Foreskin keratinocyte (primary cell): ENCODE measurements around a stretch of chr11.

- RAMPAGE, total RNA = no peak
Measured at GRCh38 chr11:70460002-70460284, 61.6 kb downstream of the CTTN start.

DNA sequence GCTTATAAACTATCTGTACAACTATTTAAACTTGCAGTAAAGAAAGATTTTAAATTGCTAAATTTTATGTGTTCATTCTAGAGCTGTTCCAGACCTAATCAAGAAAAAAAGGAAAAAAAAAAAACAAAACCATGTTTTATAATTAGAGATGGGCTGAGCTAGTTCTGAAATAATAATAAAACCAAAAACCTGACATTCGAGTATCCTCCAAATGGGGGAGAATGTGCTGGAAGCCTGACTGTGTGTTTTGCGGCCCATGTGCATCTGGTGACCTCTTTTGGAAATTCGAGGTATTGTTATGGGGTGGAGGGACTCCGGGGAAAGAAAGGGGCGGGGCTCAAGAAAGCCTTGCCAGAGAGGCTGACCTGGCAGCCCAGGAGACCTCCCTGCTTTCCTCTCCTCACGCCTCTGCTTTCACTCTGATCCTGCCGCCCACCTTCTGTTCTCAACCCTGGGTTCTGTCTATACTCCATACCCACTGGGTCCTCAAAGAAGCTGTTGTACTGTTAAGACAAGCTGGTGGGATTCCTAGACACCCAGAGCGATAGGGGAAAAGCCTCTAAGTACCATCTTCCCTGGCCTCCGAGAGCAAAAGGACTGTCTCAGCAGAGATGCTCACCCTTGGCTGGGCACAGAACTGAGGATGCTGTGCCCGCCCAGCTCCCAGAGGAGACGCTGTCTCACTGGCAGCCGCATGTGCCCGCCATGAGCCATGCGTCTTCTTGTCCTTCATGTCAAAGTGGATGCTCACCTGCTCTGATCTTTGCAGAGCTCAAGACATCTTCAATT lies 73.0 kb downstream of the CTTN start:
- RAMPAGE, total RNA = no peak

- RAMPAGE, total RNA = no peak
Measured at GRCh38 chr11:70712331-70712932, 314.1 kb downstream of the CTTN start.

GRCh38 chr11:71153004-71153818 lies 99.2 kb downstream of the SHANK2 start:
- RAMPAGE, total RNA = no peak

GRCh38 chr11:71220026-71220434 lies 32.3 kb downstream of the SHANK2 start:
- RAMPAGE, total RNA = no peak

DNA sequence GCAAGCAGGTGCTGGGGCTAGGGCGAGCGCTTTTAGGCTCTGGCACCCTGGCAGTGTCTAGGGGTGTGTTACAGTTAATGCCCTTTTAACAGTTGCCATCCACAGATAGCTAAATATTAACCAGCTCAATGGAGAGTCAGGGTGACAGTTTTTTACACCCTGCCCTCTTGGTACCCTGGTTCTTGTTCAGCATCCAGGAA lies 59.6 kb upstream of the SHANK2 start:
- RAMPAGE, total RNA = no peak

DNA sequence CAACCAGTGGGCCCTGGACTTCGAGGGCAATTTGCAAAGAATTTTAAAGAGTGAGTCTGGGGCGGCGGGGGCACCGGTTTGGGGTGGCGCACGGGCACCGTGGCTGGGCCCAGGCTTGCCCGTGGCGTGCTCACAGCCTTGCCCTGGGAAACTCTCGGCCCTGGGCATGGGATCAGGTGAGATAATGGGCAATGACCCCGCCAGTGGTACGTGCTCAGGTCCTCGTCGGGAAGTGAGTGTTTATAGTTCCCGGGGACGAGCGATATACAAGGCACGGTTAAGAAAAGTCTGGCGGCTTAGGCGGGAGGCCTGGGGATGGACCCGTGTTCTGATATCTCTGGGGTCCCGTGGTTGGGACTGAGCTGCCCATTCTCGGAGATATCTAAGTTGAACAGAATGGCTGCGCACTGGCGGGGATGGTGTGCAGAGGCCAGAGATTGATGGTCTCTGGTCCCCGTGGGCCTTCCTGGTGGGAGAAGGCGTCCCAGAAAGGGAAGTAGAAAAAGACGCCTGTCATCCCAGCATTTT lies 393 bp downstream of the NADSYN1 start:
- RAMPAGE, total RNA = no peak

DNA sequence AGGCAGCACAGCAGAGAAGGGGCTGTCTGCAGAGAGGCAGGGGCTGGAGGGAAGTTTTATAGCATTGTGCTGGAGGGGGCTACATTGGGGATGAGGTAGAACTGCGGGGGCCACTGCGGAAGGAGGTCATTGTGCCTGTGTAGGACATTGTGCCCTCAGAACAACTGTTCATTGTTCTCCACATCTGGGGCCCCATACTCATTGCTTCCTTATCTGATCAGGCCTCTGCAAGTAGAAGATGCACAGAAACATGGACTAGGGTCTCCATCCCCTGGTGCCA lies 12.0 kb downstream of the NADSYN1 start:
- RAMPAGE, total RNA = no peak

DNA sequence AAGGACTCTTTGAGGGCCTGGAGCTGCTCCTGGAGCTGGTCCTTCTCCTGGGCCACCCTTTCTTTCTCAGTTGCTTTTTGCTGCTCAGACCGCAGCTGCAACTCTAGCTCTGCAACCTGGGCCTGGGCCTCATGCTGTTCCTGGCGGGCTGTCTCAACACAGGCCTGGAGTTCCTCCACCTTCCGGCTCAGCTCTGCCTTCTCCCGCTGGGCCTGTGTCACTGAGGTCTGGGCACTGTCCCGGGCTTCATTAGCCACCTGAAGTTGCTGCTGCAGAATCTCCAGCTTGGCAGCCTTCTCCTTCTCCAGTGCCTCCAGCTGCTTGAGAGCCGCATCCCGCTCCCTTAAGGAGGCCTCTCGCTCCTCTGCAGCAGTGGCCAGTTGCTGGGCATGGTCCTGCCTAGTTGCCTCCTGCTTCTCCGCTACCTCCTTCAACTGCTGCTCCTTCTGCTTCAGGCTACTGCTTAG lies 16.7 kb downstream of the IL18BP start:
- RAMPAGE, total RNA = no peak

- RAMPAGE, total RNA = no peak
Measured at GRCh38 chr11:72189475-72190138, 2.3 kb upstream of the FOLR1 start.

- RAMPAGE, total RNA = no peak
Measured at GRCh38 chr11:72237909-72238345, 6.0 kb downstream of the PHOX2A start.

- RAMPAGE, total RNA = no peak
Measured at GRCh38 chr11:72585189-72585619, 89.0 kb downstream of the PDE2A start.

DNA sequence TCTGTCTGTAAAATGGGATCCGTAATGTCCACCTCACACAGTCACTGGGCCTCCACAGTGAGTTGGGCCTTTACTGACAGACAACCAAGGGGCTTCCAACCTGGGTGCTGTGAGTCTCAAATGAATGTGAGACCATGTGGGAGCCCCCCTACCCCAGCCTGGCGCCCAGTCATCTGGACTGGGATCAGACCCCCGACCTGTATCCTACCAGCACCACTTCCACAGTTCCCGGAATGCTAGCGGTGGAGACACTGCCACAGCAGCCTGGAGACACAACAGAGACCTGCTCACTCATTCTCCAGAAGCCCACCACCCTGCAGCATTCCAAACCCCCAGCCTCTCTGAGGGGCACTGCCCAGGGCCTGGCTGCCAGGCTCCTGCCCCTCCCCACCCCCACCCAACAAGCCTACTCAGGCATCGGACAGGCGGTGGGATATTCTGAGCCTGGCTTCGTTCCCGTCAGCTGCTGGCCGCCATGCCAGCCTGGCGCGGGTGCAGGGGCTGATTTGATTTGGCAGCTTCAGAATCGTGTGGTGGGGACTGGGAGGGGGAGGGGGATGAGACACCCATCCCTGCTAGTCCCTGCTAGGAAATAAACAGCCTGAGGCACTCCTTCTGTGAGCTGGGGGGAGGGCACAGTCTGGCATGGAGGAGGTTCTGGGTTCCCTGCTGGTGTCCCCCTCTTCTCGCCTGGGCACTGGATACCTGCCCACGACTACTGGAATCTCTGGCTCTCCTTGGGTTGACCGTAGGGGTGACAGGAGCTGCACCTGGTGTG lies 42.5 kb downstream of the PDE2A start:
- RAMPAGE, total RNA = no peak

DNA sequence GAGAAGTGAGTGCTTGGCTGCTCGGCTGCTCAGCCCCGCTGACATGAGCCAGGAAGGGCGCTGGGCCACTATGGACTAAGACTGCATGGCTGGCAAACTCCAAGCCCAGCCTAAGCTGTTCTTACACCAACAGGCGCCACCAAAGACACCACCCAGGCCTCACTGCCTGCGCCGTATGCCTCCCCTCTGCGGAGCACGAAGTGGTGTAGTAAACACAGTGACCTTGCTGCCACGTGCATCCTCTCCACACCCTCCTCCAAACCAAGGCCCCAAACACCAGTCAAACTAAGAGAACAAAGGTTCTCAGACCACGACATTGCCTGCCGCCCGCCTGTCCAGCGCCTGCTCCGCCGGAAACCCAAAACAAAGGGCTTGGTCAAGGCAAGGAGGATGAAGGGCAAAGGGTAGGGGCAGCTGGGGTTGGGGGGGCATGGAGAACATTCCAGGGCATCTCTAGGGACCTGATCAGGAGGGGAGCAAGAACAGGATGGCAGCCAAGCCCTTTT lies 34.8 kb downstream of the PDE2A start:
- RAMPAGE, total RNA = no peak

DNA sequence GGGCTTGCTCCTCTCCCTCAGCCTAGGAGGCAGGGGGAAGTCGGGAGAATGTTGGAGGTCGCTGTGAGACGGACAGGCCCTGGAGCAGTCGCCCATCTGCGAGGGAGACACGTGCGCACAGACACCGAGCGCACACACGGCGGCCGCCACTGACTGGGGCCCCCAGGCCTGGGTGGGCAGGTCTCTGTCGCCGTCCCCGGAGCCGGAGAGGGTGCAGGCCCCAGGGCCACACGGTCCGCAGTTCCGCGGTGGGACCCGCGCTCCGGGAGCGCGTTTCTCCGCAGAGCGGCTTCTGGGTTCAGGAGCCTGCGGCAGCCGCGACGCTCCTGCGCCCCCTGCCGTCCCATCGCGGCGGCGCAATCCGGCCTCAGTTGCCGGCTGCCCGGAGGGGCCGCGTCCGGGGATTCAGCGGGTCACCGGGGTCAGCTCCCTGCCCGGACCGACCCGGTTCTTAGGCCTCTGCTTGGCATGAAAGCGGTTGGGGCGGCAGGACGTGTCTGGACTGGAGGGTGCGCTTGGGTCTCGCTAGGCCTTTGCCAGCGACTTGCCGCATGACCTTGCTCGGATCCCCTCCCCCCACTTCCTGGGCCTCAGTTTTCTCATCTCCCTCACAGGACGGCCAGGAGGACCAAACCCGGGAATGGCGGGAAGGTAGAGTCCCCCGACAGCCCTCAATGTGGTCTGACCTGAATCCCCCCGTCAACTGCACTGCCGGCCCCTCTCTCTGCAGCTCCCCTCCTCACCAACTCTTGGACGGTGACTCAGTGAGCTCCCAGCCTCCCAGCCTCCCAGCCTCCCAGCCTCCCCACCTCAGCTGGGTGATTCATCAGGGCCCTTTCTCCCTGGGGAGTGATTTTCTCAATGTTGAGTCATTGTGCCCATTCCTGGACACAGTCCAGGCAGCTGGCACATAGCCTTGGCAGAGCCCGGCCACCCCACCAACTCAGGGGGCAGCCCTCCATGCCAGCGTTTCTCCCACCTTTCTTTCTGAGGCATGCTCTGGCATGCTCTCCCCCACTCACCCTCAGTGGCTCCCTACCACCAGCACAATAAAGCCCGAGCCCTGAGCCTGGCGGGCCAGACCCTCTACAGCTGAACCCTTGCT lies 31.0 kb downstream of the PDE2A start:
- RAMPAGE, total RNA = no peak

DNA sequence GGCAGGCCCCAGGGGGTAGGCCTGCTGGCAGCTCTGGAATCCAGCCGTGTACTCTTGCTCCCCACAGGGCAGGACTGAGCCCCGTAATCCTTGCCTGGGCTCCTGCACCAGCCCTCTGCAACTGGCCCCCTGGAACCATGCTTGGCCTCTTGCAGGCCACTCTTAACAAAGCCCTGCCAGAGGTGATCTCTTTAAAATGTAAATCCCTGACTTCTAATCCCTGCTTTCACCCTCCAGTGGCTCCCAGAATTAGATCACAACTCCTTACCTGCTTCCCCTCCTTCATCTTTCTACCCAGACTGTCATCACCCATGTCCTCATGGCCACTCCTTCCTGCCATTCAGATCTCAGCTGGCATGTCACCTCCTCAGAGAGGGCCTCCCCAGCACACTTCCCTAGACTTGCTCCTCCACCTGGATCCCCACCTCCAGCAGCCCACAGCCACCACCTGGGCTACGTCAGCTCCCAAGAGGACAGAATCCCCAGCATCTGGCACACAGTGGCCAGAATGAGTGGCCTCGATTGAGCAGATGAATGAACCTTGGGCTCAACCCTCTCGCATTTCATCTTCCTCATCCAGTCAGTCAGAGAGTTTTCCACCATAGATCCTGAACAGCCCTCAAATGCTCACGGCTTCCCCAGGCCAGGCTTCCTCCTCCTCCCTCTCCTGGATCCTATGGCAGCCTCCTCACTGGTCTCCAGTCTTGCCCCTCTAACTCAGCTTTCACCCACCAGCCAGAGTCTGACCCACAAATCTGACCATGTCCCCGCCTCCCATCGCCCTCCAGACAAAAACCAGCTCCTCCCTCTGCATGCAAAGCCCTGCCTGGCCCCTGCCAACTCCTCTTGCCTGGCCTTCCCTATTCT lies 32.0 kb upstream of the PDE2A start:
- RAMPAGE, total RNA = no peak

DNA sequence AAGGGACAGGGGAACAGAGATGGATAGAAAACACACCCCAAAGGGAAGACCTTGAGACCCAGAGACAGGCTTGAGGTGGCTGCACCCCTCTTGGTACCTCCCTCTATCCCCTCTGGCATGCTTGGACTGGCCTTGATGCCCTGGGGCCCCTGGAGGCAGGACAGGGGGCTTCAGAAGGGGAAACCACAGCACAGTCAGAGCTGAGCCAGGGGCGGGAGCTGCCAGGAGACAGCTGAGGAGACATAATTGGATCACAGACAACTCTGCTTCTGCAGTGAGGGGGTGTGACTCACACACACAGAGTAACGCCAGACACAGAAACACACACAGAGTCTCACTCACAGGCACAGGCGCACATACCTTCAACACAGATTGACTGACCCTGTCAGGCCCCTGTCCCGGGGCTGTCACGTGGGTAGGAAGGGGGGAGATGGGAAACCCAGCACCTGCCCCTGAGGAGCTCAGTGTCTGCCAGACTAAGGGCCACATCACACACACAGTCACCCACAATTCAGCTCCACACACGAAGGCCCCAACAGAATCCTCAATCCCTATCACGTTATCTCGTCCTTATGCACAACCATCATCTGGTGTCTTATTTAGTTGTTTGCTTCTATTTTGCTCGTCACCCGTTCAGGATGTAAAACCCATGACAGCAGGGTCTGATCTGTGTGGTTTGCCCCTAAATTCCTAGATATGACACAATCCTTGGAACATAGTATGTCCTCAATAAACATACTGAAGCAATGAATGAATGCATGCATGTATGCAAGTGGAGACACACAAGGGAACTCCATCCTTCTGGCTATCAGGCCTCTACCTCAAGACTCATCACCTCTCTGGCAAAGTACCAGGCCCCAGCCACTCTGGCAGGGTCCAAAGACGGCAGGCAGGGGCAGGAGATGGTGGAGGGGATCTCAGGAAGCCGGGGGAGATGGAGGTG lies 20.4 kb downstream of the STARD10 start:
- RAMPAGE, total RNA = no peak

DNA sequence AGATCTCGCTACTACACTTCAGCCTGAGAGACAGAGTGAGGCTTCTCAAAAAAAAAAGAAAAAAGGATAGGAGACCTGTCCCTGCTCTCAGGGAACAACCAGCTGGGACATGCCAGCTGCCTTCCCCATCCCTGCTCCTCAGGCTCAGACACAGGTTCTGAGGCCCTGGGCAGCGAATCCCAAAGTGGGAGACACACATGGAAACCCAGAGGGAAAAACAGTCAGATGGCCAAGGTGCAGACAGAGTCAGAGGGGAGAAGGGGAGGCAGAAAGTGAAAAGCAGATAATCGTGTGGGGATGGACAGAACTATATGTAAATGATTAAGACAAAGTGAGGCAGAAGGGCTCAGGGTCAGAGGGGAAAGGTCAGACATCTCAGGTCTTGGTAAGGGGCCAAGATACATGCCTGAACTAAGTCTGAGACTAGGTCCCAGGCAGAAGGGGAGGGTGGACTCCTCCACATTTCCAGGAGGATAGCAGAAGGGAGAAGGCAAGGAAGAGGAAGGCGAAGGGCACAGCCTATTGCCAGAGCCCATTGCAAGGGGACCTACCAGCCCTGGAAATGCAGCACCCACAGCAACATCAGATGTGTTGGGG lies 14.2 kb downstream of the STARD10 start:
- RAMPAGE, total RNA = no peak

DNA sequence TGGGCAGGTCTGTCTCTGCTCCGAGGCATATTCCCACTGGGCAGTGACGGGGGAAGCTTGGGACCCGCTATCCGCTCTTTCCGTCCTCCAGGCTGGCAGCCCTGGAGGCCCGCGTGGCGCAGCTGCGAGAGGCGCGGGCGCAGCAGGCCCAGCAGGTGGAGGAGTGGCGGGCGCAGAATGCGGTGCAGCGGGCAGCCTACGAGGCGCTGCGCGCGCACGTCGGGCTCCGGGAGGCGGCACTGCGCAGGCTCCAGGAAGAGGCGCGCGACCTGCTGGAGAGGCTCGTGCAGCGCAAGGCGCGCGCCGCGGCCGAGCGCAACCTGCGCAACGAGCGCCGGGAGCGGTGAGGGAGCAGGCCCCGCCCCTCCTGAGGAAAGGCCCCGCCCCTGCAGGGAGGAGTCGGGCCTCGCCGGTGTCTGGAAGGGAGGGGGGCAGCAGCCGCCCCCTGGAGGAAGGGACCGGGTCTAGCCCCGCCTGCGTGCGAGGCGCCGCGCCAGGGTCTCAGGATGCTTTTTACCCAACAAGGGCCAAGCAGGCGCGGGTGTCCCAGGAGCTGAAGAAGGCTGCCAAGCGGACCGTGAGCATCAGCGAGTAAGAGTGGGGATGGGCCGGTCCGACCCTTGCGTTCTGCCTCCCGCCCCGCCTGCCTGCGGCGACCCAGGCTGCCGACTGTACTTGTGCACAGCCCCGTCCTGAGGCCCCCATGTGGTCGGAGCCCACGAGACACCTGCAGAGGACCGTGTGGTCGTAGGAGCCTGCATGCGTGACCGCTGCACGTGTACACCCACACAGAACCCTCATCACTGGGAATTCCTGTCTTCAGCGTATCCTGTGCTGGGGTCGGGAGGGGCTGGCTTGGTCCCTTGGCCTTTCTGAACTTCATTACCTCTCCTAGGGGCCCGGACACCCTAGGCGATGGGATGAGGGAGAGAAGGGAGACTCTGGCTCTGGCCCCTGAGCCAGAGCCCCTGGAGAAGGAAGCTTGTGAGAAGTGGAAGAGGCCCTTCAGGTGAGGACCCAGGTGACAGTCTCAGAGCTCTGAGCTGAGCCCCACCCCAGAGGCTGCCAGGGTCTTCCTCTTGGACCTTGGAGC lies 8.1 kb downstream of the ATG16L2 start:
- RAMPAGE, total RNA = no peak

DNA sequence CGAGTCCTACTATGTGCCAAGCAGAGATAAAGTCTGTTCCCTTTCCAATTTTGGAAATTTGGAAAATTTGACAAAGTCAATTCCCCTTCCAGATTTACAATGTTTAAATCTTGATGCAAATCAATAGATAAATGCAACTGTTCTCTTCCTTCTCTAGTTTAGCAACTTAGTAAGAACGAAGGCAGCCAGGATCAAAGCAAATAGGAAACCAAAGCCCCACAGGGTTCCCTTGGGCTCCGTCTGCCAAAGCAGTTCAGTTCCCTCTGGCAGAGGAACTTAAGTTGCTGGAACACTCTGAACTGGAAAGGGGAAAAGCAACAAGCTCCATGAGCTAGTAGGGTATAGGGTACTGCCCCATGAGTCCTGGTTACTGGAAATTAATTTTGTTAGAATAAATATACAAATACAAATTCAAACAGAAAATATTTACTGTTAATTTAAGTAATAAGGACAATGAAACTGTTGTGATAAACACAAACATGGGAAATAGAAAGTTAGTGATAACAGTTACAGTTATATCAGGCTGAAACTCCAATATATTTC lies 91.3 kb downstream of the RELT start:
- RAMPAGE, total RNA = no peak